Panc1 (cell line): ENCODE results near the gene RELCH.

DNA sequence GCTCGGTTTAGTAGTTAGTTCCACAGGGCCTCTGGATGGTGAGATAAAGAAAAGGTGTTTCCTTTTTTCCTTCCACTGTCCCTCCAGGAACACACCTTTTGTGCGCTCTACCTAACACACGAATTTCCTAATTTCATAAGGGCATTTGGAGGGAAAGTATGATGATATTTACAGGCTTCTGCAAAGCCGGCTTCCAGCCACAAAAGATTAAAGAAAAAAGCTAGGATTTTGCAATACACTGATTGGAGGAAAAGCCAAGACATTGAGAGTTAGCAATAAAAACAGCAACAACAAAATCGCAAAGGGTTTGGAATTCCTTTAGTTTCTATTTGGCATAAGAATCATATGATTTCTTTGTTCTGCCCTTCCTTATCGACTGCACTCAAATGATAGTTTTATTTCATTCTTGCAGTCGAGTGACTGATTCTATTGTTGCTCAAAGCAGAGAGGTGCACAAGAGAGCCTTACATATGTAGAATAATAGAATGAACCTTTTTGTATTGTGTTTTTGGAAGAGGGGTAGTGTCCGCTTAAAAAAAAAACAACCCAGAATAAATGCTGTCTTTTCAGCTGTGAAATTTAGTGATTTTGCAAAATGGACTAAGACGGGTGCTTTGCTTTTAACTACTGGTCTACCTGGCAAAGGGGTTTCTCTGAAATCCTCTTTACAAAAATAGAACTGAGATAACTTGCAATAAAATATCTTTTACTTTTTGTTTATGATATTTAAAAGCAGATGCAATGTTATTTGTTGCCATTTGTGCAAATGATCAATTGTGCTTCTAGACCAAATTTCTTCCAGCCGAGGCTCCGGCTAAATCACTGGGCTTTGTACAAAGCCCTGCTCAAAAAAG, 3.8 kb upstream of the ZNF532 start:
- RRBS, 2 experiments: no CpG with 5 or more reads among the region's 11 CpGs

GRCh38 chr18:58911537-58912145, 47.0 kb downstream of the ZNF532 start:
- RRBS, 2 experiments: no CpG with 5 or more reads among the region's 10 CpGs

DNA sequence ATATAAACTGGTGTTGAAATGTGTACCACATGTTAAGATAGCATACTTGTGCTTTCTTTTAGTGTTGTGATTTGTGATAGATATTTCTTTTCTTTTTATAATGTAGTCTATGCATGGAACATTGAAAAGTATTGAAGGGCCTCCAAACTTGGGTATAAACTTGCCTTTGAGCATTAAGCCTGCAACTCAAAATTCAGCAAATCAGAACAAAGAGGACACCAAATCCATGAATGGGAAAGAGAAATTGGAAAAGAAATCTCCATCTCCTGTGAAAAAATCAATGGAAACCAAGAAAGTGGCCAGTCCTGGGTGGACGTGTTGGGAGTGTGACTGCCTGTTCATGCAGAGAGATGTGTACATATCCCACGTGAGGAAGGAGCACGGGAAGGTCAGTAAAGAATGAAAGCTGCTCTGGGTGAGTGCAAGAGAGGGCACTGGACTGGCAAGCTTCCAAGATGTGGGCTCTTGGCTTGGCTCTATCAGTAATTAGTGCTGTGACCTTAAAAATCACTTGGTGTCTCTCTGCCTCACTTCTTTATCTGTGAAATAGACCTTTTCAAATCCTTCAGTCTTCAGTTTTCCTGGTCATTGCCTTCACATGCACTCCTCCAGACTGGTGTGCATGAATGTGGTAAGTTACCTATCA, 88.9 kb downstream of the ZNF532 start:
- RRBS, 2 experiments: no CpG with 5 or more reads among the region's 3 CpGs

GRCh38 chr18:59907122-59907657, 7.4 kb downstream of the PMAIP1 start:
- RRBS, 2 experiments: no CpG with 5 or more reads among the region's 5 CpGs

- RRBS, 2 experiments: no CpG with 5 or more reads among the region's 21 CpGs
Measured at GRCh38 chr18:60294045-60294423, 78.5 kb downstream of the MC4R start.

- RRBS, 2 experiments: no CpG with 5 or more reads among the region's 3 CpGs
Measured at GRCh38 chr18:61493965-61494229, 160.7 kb downstream of the CDH20 start.

GRCh38 chr18:61606666-61607429, 273.6 kb downstream of the CDH20 start:
- RRBS, 2 experiments: no CpG with 5 or more reads among the region's 8 CpGs

GRCh38 chr18:61854011-61854742, 38.6 kb downstream of the RNF152 start:
- RRBS, 2 experiments: no CpG with 5 or more reads among the region's 6 CpGs

- RRBS, 2 experiments: no CpG with 5 or more reads among the region's 4 CpGs
Measured at GRCh38 chr18:61886696-61887270, 6.0 kb downstream of the RNF152 start.

DNA sequence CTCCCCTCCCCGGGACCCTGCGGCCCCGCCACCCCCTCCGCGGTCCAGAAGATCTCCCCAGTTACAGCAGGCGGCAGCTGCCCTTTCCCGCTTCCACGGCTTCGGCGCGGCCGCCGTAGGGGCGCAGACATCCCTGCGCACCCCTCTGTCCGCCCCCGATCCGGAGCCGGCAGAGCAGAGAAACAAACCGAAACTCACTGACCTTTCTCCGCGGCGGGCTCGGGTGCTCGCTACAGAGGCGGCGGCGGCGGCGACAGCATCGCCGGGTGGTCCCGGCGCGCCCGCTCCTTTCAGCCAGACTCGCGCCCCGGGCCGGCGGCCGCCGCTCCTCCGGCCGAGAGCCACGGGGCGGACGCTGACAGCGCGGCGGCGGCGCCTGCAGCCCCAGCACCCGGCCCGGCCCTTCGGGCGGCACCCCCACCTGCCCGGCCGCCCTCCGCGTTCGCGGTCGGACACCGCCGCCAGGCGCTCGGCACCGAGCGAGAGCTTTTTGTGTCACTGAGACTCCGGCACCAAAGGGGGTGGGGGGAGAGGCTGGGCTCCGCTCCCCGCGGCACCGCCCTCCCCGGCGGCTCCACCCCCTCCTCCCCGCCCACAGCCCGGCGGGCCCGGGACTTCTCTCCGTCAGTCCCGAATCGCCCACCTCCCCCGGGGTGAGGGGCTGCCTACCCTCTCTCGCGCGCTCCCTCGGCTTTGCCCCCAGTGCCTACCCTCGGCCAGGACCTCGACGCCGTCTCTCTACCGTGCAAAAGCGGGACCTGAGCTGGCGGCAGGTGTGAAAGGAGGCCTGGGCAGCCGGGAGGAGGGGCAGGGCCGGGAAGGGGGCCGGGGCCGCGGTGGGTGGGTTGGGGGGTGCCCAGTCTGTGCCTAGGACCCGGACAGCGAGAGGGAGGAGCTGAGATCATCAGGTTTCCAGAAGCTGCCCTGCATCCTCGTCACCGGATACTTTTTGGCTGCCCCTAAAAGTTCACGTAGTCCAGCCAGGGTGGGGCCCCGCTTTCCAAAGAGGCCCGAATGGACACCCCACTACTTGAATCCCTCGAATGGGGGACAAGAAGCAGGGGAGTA, 1.5 kb upstream of the RNF152 start:
- RRBS, 2 experiments: 2 to 7% methylated on average over 37 to 38 of the region's 109 CpGs

GRCh38 chr18:62017856-62018585, 125.2 kb upstream of the RNF152 start:
- RRBS, 2 experiments: no CpG with 5 or more reads among the region's 11 CpGs

DNA sequence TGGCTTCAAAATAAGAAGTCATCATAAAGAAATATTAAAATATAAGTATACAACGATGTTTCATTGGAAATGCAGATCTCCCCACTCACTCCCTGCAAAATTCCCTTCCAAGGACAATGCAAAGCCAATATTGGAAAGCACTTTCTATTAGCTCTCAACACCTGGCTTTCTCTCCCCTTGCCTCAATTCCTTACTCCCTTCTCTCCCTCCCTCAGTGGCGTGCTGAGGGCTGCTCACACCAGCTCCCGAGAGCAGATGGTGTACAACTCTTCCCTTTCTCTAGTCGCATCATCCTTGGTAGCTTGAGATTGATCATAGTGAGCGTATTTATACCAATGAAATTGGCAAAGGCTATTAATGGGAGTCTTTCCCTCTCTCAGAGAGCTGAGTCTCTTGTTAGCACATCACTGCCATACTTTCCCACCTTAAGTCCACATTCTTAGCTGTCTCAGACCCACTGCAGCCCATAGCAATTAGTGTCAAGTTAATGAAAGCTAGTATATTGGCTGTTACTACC, 57.9 kb downstream of the PIGN start:
- RRBS, 2 experiments: no CpG with 5 or more reads among the region's 5 CpGs

DNA sequence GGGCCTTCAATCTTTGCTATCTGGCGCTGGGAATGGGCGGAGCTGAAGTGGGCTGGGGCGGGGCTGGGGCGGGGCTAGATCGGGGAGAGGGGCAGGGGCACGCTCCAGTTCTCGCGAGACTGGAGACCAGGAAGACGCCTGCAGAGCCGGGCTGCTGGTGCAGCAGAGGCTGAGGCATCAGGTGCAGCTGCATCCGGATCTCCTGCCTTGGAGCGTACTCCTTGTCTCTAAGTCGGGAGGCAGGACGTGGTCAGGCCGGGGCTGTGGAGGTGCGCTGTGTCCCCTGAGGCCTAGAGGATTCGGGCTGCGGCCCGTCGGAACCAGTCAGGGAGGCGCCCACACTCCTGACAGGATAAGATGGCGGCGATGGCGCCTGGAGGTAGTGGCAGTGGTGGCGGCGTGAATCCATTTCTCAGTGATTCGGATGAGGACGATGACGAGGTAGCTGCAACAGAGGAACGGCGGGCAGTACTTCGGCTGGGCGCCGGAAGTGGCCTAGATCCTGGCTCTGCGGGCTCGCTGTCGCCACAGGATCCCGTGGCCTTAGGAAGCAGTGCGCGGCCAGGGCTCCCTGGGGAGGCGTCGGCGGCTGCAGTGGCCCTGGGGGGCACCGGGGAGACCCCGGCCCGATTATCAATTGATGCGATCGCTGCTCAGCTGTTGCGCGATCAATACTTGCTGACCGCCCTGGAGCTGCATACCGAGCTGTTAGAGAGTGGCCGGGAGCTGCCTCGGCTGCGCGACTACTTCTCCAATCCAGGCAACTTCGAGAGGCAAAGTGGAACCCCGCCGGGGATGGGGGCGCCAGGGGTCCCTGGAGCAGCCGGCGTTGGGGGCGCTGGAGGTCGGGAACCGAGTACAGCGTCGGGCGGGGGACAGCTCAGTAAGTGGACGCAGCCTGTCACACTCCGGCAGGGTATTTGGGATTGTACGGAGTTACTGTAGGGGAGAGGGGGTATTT, at the start of gene RELCH:
Gene RELCH (plus strand): TSS at position 107 of the 961 bp plus-strand sequence.
- RRBS, 2 experiments: 1 to 7% methylated on average over 18 to 25 of the region's 71 CpGs

DNA sequence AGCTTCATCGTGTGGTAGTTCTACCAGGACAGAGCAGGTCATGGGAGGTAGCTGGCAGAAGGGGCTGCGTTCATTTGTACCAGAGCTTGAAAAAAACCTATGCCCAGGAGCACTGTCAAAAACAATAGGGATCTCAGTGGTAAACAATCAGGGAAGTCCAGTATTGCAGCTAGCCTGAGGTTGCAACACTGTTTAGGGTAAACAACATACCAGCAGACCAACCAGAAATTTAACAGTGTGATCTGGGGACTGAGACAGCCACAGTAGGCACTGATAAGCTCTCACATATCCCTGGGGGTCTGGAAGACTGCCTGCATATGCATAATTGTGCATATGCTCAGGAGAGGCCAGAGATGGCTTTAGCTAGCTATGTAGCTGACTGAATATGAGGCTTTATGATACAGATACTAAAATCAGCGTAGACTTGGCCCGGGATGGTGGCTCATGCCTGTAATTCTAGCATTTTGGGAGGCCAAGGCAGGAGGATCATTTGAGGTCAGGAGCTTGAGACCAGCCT, 12.0 kb upstream of the ZCCHC2 start:
- RRBS, 2 experiments: no CpG with 5 or more reads among the region's 4 CpGs

- RRBS, 2 experiments: no CpG with 5 or more reads among the region's 4 CpGs
Measured at GRCh38 chr18:62784443-62784972, 69.2 kb downstream of the PHLPP1 start.

- RRBS, 2 experiments: no CpG with 5 or more reads among the region's 5 CpGs
Measured at GRCh38 chr18:63138937-63139543, 180.5 kb downstream of the BCL2 start.

DNA sequence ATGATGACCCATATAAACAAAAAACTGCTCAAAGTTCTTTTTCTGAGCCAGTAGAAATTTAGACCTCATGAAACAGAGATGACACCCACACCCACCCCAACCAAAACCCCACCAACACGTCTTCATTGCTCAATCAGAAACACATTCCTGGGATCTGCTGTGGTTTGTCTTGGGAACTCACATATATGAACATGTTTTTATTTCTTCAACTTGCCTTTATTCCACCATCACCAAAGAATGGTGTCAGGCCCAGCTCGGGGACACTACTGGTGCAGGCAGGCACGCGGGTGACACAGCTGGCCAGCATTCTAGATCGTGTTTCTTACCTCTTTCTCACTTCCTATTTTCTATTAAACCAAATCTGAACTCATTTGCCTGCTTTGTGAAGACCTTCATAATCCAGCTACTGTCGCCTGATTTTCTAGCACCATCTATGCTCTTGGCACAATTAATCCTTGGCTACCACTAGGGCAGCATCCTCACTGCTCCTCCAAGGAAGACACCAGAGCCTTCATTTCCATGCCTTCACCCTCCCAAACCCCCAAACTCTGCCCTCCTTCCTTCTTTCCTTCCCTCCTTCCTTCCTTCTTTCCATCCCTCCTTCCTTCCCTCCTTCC, 157.2 kb downstream of the BCL2 start:
- RRBS, 2 experiments: no CpG with 5 or more reads among the region's 6 CpGs

- RRBS, 2 experiments: no CpG with 5 or more reads among the region's 7 CpGs
Measured at GRCh38 chr18:63216867-63217526, 102.6 kb downstream of the BCL2 start.

DNA sequence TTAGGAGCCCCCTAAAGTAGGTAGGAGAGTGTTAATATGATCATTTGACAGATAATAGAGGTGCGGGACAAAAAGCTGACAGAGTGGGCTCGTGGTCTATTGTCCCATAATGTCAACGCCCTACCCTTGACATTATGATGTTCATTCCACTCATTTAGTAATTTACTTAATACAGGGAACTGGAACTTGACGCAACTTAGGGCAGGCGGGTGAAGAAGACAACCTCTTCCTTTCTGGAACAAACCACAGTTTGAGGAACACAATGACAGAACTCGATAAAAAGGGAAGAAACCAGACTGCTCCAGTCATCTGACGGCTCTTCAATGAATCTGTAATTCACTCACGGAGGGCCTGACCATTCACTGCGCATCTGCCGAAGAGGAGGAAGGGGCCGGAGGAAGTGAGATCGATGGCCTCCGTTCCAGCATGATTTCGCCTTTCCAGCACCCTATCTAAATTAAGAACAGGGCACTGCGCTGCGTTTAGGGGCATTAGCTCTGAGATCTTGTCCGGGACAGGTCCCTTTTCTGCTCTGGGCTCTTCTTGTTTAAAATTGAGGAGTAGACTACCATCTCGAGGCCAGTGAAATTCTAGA, 83.1 kb downstream of the BCL2 start:
- RRBS, 2 experiments: 77% methylated on average over 5 of the region's 18 CpGs; no CpG with 5 or more reads in 1 of the 2 experiments